Left ventricle myocardium (tissue), 1 donor: ENCODE results near the genes TBC1D20, FAM110A and SDCBP2.

- PRO-cap = no peak
Observed at GRCh38 chr20:305214-305426, 7.8 kb downstream of the ZCCHC3 start.

- PRO-cap = no peak
Observed at GRCh38 chr20:401731-402384, 6.2 kb upstream of the RBCK1 start.

GRCh38 chr20:406792-407998, 904 bp upstream of the RBCK1 start:
- PRO-cap = bidirectional peak, plus-strand start at chr20:408086, minus-strand start at chr20:407922

DNA sequence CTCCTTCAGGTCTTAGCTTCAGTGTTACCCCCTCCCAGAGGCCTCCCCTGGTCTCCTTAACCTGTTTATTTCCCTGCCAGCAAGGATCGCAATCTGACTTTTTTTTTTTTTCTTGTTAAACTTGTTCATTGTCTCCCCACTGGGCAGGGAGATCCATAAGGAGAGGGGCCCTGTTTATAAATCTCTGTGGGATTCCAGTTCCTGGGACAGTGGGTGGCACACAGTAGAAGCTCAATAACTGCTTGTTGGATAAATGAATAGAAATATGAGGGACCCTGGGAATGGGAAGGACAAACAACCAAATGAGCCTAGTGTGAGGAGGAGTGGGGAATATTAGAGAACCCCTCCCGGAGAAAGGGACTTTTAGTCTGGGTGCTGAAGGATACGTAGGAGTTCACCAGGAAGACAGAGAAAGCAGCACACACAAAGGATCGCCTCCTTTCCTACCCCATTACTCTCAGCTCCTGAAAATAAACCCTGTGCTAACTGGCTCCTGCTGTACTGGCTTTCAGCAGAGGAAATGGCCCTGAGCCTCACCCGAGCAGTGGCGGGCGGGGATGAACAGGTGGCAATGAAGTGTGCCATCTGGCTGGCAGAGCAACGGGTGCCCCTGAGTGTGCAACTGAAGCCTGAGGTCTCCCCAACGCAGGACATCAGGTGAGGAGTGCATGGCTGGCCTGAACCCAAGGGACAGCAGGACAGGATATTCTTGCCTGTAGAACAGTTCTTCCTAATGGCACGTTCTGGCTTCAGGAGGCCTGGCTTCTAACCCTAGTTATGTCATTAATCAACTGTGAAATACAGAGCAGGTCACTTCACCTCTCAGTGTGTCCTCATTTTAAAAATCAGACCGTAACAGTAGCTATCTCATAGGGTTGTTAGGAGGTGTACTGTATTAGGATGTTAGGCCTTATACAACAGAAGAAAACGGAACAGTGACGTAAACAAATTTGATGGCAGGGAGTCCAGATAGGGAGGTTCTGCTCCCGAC, 1.6 kb downstream of the RBCK1 start:
- PRO-cap = no peak

- PRO-cap = no peak
Observed at GRCh38 chr20:421446-422450, 13.6 kb downstream of the RBCK1 start.

DNA sequence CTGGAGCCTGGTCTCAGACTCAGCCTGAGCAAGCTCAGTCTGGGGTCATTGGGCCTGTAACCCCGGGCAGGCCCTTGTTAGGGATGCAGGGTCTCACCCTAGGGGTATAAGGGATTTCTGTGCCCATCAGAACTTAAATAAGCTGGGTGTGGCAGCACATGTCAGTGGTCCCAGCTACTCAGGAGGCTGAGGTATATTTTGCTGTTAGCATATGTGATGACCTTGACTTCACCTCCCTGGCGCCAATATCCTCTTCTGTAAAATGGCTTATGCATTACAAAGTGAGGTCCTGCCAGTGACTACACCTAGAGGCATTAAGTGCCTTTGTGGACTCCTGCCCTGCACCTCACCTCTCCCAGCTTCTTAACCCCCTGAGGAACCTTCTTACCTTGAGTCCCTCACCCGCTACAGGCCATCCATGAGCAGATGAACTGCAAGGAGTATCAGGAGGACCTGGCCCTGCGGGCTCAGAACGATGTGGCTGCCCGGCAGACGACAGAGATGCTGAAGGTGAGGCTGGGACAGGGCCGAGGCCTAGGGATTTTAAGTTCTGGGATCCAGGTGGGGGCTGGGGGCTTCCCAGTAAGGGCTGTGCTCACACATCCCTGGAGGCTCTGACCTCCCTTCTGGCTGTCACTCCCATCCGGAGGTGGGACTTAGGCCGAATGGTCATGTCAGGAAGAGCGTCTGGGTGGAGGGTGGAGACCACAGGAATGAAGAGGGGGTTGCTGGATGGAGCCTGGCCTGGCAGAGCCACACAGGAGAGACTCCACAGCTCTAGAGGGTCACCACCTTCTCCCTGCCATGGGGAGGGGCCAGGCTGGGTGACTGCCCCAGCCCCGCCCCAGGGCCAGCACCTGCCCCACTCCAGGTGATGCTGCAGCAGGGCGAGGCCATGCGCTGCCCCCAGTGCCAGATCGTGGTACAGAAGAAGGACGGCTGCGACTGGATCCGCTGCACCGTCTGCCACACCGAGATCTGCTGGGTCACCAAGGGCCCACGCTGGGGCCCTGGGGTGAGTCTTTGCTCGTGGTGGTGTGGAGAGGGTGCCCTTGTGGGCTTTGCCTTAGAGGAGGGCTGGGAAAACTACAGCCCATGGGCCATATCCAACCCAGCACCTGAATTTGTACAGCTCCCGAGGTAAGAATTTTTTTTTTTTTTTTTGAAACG, 20.4 kb downstream of the RBCK1 start:
- PRO-cap = no peak

GRCh38 chr20:462183-462765, at the start of gene TBC1D20:
TBC1D20 (minus strand) TSS chr20:462533.
- PRO-cap = bidirectional peak, plus-strand start at chr20:462431, minus-strand start at chr20:462292; bidirectional peak, plus-strand start at chr20:462618, minus-strand start at chr20:462526

DNA sequence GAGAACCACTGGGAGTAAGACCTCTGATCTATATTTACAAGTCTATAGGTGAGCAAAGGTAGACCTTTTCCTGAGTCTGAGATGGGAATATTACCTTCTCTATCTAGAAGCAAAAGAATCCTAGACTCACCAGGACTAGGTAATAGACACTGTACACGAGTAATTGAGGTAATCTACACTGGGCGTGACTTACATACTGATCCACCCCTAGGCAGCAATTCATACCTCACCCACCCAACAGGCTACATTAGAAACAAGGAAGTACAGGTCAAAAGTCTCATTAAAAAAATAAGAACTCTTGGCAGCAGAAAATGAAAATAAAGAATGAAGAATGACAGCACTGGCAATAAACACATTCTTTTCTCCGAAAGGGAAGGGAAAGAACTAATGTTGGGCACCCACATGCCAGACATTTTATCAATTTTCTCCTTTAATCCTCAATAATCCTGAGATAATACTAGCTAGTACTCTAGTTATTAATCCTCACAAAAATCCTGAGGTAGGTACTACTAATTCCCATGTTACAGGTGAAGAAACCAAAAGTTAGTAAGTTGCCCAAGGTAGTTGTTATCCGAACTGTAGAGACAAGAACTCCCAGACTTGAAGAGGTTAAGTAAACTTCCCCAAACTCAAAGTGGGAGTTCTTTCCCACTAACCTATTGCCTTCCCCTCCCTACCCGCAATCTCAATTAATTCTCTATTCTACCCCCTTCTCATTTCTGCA, 7.5 kb downstream of the CSNK2A1 start:
- PRO-cap = no peak

DNA sequence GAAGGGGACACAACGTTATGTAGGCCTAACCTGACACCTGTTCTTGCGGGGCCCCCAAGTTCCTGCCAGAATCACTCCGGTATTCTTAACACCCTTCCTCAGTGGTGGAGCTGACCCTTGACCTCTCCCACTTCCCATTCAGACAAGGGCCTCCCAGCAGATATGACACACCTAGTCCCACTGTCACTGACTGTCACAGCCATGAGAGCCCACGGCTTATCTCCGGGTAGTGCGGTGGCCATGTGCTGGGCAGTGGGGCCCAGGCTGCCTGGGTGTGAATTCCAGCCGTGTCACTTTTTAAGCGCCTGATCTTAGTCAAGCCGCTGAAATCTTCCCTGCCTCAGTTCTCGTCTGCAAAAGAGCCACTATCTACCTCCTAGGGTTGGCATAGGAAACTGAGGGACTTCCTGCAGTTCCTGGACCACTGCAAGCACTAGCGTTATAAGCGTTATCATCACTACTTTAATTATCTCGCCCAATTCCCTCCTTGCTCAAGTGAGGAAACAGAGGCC, 642 bp downstream of the SRXN1 start:
- PRO-cap = no peak

GRCh38 chr20:671424-671798, 4.2 kb downstream of the SCRT2 start:
- PRO-cap = no peak

- PRO-cap = no peak
Observed at GRCh38 chr20:672823-673110, 2.8 kb downstream of the SCRT2 start.

DNA sequence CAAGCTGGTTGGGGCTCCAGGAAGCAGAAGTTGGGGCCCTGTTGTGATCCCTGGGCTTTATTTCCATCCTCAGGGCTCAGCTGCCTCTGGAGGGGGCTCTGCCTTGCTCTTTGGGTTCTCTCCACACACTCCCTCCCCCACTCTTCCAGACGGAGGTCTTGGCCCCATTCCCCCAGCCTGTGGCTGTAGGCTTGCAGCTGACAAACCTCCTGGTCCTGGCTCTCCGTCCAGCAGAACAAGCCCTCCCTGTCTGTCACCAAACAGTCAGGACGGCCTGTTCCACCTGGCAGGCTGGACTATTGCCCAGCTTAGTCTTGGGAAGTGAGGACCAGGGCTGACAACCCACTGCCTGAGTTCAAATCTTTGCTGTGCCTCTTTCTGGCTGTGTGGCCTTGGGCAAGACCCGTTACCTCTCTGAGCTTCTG, 26.1 kb upstream of the SCRT2 start:
- PRO-cap = no peak

DNA sequence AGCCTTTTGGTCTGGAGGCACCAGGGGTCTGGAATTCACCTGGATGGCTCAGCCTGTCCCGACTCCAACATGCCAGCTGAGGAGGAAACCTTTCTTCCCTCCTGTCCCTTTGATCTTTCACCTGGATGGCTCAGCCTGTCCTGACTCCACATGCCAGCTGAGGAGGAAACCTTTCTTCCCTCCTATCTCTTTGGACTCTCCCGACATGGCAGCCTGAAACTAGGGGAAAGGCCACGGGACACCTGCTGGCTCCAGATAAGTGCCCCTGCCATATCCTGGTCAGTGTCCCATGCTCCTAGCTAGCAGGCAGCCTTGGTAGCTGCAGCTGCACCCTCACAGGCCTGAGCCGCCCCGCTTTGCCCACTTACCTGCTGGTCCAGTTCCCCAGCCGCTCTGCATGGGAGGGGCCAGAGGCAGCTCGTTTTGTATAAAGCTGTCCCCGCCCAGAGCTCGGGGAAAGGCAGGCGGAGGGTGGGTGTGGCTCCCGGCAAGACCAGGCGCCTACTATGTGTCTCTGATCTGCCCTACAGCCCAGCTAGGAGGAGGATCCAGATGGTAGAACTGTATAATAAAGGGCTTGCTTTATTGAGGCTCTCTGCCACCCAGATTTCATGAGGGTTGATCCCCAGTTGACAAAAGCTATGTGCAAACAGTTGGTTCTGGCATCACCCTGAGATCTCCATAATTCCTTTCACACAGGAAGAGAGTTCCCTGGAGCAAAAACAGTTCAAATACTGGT, 7.5 kb upstream of the SLC52A3 start:
- PRO-cap = no peak

DNA sequence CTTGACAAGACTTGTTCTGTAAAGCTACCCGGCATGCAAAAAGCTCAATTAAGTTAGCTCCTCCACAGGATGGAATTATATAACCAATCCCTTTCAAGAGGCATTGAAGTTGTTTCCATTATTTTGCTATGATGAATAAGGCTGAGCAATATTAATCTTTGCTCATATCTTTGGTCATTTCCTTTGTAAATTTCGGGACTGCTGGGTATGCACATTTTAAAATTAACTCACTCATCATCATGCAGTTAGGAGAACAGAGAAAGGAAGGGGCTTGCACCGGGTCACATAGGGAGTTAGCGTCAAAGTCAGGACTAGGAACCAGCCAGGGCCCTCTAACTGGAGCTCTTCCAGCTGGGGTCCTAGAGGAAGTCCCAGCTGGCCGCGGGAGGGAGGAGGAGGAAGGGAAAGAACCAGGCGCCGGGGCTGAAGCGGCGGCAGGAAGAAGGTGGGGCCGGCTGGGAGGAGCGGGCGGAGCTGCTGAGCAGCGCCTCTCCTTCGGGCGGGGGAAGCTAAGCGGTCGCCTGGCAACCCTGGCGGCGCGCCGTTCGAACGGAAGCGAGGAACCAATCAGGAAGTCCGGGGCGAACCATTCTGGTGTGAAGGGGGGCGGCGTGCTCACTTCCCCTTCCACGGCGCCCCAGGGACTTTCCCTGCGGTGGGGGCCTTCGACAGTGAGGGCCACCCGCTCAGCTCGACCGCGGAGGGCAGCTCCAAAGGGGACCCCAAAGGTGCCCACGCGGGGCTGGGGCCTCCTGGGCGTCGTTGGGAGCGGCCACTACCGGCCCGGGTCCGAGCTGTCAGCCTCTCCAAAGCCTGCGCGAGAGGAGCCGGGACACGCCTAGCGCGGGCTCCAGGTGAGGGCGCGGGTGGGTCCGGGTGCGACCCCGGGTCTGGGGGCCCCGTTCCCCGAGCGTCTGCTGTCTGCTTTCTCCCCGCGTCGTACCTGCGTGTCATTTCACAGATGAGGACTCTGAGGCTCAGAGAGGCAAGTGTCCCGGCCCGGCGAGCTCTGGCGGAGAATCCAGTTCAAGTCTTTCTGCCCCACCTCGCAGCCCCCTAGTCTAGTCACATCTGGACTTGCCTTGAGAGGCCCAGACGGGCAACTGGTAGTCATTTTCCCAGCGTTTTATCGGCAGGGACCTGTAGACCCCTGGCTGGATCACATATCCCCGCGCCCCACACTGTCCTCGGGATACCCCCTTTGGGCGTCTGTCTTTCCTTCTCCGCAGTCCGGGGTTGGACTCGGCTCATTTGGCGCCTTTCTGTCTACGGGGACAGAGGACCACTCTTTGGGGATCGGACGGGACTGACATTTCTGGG, at the start of gene FAM110A:
Gene FAM110A, plus strand, starts transcription at position 618 of the 1,320 bp plus-strand sequence.
- PRO-cap = bidirectional peak, plus-strand start at position 618 of the sequence, minus-strand start at position 388 of the sequence

DNA sequence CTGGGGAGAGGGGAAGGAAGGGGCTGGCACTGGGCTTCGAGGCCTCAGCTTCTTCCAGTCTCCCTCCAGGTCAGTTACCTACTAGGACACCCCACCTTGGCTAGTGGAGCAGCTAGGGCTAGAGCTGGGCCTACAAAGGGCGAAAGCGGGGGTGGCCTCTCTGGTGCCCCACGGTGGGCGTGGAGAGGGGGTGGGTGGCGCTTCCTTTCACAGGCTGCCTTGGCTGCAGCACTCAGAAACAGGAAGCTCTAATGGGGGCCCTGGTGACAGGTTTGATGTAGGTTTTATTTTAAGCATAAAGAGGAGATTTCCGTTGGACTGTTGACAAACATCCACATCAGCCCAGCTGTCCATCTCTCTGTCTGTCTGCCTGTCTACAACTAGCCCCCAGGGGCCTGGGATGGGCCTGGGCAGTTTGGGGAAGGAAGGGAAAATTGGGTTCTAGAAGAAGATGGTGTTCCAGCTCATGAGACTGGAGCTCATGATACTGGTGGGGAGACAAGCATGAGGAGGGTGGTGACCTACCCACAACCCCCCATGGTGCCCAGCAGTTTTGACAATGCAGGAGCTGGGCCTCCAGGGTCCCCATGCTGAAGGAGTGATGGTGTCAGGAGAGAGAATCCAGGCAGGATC, 13.5 kb downstream of the FAM110A start:
- PRO-cap = no peak

- PRO-cap = no peak
Observed at GRCh38 chr20:1105990-1106253, 12.5 kb upstream of the PSMF1 start.

DNA sequence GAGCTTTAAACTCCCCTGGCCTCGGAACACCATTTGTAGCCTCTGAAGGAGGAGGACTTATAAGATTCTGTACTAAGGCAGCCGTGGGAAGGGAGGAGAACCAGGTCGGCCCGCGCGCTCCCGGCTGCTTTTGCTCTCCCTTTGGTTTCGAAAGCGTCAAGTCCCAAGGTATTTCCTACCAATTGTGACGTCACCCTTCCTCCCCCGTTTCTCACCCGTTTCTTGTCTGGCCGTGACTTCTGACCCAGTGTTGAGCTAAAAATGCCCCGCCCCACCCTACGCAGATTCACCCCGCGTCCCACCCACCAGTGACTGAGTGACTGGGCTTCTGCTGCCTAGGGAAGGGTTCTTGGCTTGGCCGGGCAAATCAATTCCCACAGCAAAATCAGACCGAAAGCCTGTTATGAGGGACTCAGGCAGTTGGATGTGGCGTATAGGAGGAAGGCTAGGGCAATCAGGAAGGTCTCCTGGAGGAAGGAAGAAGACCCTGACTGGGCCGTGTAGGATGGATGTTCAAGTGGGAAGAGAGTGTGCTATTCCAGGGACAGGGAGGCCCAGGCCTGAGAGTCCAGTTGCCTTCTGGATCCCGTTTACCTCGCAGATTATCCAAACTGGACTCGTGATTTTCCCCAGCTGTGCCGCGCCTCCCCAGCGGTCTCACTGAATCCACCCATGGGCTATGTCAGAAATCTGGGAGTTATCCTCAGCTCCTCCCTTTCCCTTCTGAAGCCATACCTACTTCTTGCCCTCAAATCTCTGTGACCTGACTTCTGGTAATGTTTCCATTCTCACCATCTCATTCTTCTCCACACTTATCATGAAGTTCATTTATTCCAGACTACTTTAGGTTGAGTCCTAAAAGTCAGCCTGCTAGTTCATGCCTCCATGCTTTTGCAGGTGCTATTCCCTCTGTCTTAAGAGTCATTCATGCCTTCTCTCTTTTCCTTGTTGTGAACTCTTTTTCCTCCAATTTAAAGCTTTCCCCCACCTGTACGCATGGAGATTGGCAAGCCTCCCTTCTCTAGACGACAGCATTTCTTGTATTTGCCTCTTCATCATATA, 3.0 kb downstream of the SDCBP2 start:
- PRO-cap = bidirectional peak, plus-strand start at position 311 of the sequence, minus-strand start at position 143 of the sequence

DNA sequence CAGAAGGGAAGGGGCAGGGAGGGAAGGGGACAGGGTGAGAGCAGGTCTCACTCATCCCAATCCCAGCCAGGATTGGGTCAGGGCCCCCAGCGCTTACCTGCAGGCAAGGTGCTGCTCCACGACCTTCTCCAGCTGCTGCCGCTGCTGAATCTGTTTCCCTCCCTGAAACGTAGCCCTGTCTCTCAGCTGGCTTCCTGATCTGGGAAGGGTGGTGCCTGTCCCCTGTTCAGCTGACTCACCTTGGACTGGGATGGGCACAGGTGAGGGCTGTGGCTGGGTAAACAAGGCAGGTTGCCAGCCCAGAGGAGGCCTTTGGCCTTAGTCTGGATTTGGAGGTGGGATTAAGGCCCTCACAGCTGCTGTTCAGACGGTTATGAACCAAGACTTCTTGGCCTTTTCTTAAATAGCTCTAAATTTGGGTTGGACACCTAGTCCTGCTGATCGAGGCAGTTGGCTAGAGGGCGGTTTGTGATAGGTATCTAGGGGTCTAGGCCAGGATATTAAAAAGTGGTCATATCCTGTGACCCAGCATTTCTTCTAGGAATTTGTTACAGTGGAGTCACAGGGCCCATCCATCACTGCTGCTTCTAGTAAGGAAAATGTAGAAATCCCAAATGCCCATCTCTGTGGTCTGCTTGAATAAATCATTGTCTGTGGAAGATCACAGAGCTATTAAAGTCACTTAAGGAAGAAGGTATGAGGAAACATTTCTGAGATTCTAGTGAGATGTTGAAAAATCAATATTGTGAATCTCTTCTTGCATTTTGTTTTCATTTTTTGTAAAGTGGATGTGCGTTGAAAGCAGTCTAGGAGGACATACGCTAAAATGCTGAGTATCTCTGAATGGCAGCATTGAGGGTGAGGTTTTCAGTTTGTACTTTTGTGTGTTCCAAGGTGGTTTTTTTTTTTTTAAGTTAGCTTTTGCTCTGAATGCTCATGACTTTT, at the start of gene SDCBP2:
Gene SDCBP2, minus strand, starts transcription at position 152 of the 945 bp plus-strand sequence.
- PRO-cap = no peak

DNA sequence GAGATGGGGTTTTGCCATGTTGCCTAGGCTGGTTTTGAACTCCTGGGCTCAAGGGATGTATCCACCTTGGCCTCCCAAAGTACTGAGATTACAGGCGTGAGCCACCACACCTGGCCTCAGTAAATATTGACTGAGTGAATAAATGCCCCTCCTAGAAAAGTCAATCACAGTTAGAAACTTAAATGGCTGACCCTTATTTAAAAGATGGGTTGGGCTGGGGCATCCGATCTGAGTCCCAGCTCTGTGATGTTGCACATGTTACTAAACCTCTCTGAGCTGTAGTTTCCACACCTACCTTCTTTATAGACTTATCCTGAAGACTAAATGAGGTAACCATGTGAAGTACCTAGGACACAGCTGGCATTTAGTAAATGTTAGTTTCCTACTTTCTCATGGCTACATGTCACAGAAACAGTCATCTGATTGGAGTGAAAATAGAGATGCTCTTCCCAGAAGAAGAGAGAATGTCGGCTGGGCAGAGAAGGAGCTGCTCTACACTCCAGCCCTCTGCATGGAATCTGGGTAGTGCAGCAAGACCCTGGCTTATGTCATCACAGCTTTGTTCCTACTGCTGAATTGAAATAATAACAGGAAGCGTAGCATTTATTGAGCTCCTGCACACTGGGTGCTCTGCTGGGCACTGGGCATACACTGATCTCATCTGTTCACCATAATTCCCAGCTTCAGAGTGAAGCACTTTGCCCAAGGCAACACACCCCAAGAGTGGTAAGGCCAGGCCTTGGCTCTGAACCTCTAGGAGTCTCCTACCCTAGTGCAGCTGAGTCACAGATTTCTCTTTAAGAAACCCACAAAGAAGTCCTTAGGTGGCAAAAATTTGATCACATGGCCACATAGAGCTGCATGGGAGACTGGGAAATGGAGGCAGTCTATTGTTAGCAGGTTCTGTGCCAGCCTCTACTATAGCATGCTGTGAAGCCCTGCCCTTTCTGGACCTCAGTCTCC, 3.7 kb upstream of the SDCBP2 start:
- PRO-cap = no peak

- PRO-cap = no peak
Observed at GRCh38 chr20:1429892-1430516, 36.6 kb downstream of the NSFL1C start.